Right atrium auricular region (tissue), 2 donors: ENCODE data around the gene INHBB.

DNA sequence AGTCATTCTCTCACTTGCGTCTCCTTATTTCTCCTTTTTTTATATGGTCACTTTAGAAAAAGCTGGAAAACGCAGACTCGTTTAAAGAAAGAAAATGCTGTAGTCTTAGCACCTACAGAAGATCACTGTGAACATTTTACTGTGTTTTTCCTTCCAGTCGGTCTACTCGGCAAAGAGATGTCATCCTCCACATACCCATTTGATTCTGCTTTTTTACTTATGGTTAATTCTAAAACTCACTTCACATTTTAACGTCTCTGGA lies 5.1 kb upstream of the TMEM185B start:
- PRO-cap = no peak
- RAMPAGE, long total RNA, 2 experiments = no peak in any of the 2 experiments

- PRO-cap = bidirectional peak, plus-strand start at chr2:120238943, minus-strand start at chr2:120238807
- RAMPAGE, long total RNA, 2 experiments = no peak in any of the 2 experiments
Observed at GRCh38 chr2:120238591-120239322, 13.9 kb upstream of the RALB start.

DNA sequence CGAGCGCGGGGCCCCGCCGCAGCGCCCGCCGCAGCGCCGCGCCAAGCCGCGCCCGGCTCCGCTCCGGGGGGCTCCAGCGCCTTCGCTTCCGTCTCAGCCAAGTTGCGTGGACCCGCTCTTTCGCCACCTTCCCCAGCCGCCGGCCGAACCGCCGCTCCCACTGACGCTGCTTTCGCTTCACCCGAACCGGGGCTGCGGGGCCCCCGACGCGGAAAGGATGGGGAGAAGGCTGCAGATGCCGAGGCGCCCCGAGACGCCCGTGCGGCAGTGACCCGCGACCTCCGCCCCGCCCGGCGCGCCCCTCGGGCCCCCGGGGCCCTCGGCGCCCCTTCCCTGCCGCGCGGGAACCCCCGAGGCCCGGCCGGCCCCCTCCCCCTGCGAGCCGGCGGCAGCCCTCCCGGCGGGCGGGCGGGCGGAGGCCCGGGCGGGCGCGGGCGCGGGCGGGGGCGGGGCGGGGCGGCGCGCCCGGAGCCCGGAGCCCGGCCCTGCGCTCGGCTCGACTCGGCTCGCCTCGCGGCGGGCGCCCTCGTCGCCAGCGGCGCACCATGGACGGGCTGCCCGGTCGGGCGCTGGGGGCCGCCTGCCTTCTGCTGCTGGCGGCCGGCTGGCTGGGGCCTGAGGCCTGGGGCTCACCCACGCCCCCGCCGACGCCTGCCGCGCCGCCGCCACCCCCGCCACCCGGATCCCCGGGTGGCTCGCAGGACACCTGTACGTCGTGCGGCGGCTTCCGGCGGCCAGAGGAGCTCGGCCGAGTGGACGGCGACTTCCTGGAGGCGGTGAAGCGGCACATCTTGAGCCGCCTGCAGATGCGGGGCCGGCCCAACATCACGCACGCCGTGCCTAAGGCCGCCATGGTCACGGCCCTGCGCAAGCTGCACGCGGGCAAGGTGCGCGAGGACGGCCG lies at the start of gene INHBB:
Gene INHBB, plus strand, starts transcription at position 493 of the 904 bp plus-strand sequence.
- PRO-cap = no peak
- RAMPAGE, long total RNA, 2 experiments = no peak in any of the 2 experiments

GRCh38 chr2:120346730-120347863 lies 1.2 kb downstream of the INHBB start:
- PRO-cap = no peak
- RAMPAGE, long total RNA, 2 experiments = no peak in any of the 2 experiments

GRCh38 chr2:120395641-120396286 lies 49.8 kb downstream of the INHBB start:
- PRO-cap = no peak
- RAMPAGE, long total RNA, 2 experiments = no peak in any of the 2 experiments

GRCh38 chr2:120469922-120470857 lies 124.3 kb downstream of the INHBB start:
- PRO-cap = no peak
- RAMPAGE, long total RNA, 2 experiments = no peak in any of the 2 experiments

DNA sequence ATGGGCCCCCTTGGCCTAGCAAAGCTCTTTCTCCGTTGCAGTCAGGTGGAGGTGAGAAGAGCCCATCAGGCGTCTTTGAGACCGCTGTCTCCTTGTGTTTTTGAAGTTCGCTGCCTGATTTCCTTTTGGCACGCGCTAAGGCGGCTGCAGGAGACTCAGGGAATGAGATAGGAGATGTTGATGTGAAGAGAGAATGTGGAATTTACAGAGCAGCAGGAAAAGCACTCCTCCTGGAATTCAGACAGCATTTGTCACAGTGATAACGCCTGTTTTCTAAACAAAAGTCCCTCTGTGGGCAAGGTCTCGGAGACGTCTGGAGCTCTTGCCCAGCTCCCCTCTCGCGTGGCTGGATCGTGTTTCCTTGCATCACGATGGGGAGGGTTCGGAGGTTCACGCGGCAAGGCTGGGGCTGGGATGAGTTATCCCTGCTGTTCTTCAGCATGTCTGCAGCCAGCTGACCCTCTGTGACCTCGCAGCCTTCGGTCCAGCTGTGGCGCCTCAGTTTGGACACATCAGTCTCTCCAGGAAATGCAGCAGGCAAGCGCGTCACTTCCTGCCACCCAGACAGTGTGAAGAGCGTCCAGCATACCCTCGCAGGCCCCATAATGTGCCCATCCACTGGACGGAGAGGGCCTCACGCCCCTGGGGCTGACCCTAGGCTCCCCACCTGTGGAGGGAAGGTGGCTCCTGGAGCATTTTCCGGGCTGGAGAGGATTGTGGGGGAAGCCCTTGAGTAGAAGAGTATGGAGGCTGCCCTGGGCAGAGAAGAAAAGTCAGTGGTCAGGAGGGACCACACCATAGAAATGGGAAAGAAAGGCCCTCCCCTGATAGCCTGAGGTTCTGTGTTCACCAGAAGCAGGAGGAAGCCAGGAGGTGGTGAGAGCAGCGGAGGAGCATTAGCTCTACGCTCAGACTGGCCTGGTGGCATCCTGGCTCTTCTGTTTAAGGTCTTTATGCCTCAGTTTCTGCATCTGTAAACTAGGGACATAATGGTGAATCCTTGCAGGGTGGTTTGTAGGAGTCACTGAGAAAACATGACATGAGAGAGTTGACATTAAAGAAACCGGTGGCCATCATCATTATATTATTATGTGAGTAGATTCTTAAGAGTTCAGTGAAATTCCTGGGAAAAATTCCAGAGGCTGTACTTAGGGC lies 30.4 kb downstream of the GLI2 start:
- PRO-cap = bidirectional peak, plus-strand start at position 567 of the sequence, minus-strand start at position 250 of the sequence; unidirectional peak, plus-strand start at position 603 of the sequence
- RAMPAGE, long total RNA, 2 experiments = no peak in any of the 2 experiments

DNA sequence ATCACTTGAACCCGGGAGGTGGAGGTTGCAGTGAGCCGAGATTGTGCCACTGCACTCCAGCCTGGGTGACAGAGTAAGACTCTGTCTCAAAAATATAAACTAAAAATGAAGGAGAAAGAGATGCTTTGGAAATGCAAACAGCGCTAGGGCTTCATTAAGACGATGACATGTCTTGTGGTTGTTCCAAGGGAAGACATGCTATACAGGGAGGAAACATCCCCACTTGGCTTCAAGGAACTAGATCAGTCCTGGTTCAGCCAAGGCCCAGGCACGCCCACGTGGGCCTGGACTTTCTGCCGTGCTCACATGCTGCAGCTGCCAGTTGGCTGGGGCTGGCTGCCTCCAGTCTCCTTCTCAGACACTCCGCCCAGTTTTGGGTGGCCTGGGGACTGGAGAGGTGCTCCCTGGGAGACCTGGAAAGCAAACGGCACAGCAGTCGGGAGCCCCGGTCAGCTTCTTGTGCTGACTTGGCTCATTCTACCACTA lies 109.6 kb downstream of the GLI2 start:
- PRO-cap = no peak
- RAMPAGE, long total RNA, 2 experiments = no peak in any of the 2 experiments

DNA sequence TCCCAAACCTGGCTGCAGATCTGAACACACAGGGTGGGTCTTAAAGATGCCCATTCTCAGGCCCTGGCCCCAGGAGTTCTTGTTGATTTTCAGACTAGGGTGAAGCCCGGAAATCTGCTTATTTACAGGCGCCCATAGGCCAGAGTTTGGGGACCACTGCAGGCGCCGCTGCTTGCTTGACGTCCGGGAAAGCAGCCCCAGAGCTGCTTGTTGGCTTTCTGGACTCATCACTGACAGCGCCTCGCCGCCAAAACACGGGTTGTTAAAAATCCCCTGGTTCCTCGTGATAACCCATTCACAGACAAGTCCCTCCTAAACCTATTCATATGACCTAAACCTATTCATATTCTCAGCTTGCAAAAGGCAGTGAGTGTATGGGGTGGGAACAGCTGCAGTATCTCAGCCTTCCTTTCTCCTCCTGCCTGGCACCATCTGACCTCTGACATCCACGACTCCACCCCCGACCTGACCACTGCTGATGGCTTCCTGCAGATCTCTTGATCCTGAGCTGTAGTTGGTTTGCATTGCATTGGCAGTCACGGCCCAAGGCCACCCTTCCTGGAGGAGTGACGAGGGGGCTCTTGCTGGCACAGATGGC lies 198.4 kb downstream of the GLI2 start:
- PRO-cap = no peak
- RAMPAGE, long total RNA, 2 experiments = no peak in any of the 2 experiments

- PRO-cap = bidirectional peak, plus-strand start at chr2:121075385, minus-strand start at chr2:121075393
- RAMPAGE, long total RNA, 2 experiments = no peak in any of the 2 experiments
Observed at GRCh38 chr2:121074797-121075592, 210.0 kb downstream of the TFCP2L1 start.

DNA sequence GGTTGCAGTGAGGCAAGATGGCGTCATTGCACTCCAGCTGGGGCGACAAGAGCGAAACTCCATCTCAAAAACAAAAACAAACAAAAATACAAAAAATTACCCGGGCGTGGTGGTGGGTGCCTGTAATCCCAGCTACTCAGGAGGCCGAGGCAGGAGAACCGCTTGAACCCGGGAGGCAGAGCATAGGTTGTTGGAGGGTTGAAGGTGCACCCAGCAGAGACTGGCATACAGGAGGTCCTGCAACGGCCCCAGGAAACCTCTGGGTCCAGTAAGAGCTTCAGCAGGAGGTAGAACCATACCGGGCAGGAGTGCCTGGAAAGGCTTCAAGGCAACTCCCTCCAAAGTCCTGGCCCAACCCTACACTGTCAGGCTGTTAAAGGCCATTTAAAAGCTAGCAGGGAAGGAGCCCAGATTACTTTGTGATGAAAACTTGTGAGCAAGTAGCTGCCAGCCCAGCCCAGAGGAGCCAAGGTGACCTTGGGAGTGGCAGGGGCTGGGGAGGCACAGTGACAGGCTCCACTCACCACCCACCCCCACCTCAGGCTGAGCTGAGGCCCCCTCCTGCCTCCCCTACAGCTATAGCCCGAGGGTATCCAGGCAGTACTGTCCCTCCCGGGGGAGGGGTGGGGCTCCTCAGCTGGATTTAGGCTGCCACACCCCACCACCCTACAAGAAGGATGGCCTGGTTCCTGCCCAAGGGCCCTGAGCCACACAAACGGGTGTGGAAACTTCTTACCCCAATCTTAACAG lies 28.1 kb downstream of the TFCP2L1 start:
- PRO-cap = no peak
- RAMPAGE, long total RNA, 2 experiments = no peak in any of the 2 experiments

GRCh38 chr2:121260508-121261089 lies 24.4 kb downstream of the TFCP2L1 start:
- PRO-cap = no peak
- RAMPAGE, long total RNA, 2 experiments = no peak in any of the 2 experiments

GRCh38 chr2:121346838-121347578 lies 62.0 kb upstream of the TFCP2L1 start:
- PRO-cap = no peak
- RAMPAGE, long total RNA, 2 experiments = no peak in any of the 2 experiments

DNA sequence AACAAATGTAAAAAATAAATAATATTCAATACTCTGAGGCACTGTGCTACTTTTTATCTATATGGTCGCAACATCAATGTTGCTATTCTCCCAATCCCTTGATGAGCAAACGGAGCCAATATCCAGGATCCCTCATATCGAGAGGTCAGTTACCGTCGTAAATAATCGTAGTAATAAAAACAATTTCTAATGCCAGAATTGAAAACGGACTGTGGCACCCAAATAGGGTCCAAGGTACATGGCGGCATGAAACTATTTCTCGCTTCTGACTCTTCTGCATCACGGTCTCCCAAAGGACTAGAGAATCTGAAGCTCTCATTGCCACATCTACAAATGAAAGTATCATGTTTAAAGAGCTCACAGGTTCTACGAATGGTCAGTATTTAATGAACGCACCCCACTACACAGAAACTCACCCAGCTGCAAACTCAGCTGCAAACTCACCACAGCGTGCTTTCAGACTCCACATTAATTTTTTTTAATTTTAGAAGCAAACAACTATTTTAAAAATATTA lies 1.2 kb downstream of the CLASP1 start:
- PRO-cap = no peak
- RAMPAGE, long total RNA, 2 experiments = no peak in any of the 2 experiments

GRCh38 chr2:121649826-121650399 lies 651 bp upstream of the CLASP1 start:
- PRO-cap = bidirectional peak, plus-strand start at chr2:121650044, minus-strand start at chr2:121650016
- RAMPAGE, long total RNA, 2 experiments = start-site peak on the plus strand in 2 of 2 experiments, at chr2:121650077-121650146 at its widest, 21 to 29 reads per replicate

DNA sequence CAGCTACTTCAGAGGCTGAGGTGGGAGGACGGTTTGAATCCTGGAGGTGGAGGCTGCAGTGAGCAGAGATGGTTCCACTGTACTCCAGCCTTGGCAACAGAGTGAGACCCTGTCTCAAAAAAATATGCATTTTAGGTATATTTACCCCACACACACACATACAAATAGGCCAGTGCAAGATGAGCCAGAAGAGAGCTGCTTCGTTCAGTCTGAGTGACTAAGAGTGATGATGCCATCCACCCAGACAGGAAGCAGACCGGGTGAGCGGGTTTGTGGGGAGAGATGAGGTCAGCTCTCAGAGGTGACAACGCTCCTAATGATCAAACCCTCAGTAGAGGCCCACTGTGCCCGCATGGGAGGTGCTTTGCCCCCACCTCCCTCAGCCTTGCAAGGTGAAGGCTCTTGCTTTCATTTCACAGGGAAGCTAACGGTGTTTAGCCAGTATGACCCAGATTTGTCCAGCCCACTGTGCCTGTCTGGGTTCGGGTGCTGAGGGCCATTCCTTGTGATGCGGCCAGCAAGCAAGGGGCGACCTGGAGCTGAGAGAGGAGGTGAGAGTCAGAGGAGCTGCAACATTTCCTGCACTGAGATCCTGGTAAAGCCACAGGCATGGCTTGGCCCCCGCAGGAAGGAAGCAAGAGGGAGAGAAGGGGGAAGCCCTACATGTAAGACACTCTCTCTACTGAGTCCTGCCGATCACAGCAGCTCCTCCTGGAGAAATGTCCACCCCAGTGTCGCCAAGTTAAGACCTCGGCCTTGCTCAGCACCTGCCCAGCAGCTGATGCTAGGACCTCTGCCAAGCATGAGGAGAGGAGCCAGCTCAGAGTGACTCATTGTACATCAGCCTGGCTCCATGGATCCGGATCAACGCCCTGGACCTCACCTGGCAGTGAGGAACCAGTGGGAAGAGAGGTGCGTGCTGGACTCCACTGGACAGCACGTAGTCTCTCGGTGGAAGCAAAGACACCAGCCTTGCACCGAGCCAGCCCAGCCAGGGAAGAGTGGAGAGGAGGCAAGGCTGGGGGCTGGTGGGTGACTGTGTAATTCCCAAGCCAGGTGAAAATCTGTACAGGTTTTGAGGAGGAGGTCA lies 37.0 kb downstream of the NIFK start:
- PRO-cap = no peak
- RAMPAGE, long total RNA, 2 experiments = no peak in any of the 2 experiments

GRCh38 chr2:123330196-123330458 lies 695.0 kb upstream of the CNTNAP5 start:
- PRO-cap = no peak
- RAMPAGE, long total RNA, 2 experiments = no peak in any of the 2 experiments

DNA sequence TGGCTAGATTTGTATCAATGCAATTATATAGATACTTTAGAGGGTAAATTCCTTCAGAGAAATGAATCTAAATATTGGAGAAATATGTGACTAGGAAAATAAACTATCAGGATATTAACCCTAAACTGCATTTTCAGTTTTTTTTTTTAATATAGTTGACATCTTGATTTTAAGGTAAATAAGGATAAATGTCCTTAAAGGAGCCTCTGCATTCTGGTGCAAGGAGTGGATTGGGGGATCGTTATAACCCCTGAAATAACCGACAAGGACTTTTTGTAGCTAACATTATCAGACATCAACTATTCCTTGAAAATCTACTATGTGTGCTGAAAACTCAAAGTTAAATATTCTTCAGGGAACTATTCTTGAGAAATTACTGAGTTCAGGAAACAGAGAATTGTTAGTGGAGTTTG lies 4.0 kb upstream of the CNTNAP5 start:
- PRO-cap = no peak
- RAMPAGE, long total RNA, 2 experiments = no peak in any of the 2 experiments

DNA sequence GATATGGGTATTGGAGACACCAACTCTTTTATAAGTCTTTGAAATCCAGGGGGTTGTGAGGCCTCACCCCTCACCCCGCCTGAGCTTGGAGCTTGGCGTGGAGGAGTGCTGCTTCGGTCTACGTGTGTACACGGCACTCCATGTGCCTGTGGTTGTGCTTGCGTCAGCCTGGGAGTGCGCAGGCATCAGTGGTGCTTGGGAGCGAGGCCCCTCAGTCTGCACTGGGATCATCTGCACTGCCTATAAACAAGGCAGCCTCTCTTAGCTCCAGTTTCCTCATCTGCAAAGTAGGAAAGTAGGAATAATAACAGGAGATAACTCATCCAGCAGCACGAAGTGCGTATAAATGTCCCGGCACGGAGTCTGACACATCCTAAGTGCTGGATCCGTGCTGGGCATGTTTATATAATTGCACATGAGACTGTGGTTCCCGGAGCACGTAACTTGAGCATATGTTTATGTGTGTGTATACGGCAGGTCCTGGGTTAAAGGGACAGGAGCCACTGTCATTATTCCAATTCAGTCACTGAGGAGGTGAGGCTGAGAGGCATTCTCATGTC lies 1.3 kb downstream of the GYPC start:
- PRO-cap = bidirectional peak, plus-strand start at position 214 of the sequence, minus-strand start at position 107 of the sequence; unidirectional peak, minus-strand start at position 289 of the sequence
- RAMPAGE, long total RNA, 2 experiments = no peak in any of the 2 experiments

GRCh38 chr2:126692234-126692833 lies 36.4 kb downstream of the GYPC start:
- PRO-cap = unidirectional peak, minus-strand start at chr2:126692380
- RAMPAGE, long total RNA, 2 experiments = no peak in any of the 2 experiments